Measurements from ENCODE around the genes LIMK2, RTCB and TIMP3.

GRCh38 chr22:31120157-31120496, 2.6 kb upstream of the INPP5J start:
- PRO-cap: no peak

DNA sequence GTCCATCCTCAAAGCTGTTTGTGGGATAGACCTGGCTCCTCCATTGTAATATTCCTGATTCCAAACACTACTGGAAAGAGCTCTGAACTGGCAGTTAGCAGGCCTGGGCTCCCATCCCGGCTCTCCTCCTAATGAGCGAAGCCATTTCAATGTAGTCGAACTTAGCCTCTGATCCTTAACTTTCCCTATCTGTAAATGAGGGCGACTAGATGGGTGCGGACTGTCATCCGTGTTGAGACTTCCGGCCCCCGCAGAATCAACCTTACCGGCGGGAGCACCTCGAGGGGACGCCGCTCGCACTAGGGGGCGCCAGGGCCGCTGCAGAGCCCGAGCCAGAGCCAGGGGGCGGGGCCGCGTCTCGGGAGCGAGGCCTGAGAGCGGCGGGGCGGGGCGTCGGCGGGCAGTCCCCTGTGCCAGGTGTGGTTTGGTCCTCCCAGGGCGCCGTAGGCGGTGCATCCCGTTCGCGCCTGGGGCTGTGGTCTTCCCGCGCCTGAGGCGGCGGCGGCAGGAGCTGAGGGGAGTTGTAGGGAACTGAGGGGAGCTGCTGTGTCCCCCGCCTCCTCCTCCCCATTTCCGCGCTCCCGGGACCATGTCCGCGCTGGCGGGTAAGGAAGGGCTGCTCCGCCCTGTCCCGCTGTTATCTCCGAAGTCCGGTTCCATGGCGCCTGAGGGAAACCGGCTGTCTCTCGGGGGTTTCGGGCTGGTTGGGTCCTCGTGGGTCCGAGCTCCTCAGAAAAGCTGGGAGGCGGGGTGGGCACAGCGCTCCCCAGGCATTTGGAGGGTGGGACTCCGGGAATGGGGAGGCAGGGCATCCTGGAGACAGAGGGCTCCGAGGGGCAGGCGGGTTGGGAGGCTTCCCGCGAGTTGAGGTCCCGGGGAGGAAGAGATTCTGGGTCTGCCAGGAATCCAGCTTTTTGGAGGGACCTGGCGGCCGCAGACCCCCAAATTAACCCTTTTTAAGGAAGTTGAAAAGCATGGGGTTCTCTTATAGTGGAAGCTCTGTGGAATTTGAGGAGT, at the start of gene LIMK2:
TSS of gene LIMK2 (plus strand) at position 479 of the 1,017 bp plus-strand sequence.
- PRO-cap: bidirectional peak, plus-strand start at position 479 of the sequence, minus-strand start at position 258 of the sequence

GRCh38 chr22:31292097-31292249, 315 bp downstream of the PIK3IP1 start:
- PRO-cap: no peak

DNA sequence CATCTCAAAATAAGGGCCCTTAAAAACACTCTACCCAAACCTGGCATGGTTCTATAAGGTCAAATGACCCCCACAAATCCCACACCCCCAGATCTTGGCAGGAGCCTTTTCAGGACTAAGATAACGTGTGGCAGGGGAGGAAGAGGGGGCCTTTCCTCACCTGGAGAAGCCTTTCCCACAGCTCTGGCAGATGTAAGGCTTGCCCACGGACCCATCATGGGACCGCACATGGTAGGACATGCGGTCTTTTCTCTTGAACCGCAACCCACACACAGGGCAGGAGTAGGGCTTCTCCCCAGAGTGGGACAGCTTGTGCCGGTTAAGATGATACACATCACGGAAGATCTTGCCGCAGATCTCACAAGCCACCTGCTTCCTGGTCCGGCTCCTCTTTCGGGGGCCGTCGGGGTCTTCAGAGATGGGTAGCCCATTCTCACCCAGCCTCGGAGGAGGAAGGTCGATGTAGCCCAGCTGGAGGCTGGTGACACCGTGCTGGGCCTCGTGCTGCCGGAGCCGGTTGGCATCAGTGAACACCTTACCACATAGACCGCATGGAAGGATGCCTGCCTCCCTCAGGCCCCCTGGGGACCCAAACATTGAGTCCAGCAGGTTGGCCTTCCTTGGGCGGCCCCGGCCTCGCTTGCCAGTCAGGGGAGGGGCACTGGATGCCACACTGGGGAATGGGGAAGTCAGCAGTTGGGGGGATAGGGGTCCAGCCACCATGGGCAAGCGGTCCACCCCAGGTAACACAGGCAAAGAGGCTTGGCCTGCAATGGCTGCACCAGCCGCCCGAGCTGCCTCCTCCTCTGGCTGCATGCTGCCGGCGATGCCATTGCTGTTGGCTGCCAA, 1.8 kb downstream of the PATZ1 start:
- PRO-cap: unidirectional peak, plus-strand start at position 430 of the sequence

- PRO-cap: no peak
Observed at GRCh38 chr22:31629003-31629903, 32.8 kb downstream of the PISD start.

DNA sequence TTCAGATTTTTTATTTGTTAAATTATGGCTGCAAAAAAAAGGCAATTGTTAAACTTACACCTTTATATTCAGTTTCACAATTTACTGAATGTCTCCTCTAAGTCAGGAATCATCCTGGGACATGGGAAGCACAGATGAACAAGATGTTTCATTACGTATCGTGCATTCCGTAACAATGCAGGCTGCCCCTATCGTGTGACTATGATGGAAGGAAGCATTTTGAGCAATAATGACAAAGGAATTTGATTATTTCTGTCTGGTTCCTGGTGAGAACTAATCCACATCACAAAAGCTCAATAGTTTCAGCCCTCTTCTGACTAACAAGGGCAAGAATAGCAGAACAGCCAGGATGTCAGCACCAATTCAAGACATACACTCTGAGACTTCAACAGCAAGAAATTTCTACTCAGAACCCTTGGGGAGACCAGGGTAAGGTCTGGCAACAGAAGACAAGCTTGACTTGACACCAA, 14.5 kb downstream of the PISD start:
- PRO-cap: no peak

GRCh38 chr22:31748443-31749168, 1.3 kb downstream of the PRR14L start:
- PRO-cap: unidirectional peak, plus-strand start at chr22:31748980

GRCh38 chr22:31813150-31813753, 59.4 kb downstream of the DEPDC5 start:
- PRO-cap: no peak

DNA sequence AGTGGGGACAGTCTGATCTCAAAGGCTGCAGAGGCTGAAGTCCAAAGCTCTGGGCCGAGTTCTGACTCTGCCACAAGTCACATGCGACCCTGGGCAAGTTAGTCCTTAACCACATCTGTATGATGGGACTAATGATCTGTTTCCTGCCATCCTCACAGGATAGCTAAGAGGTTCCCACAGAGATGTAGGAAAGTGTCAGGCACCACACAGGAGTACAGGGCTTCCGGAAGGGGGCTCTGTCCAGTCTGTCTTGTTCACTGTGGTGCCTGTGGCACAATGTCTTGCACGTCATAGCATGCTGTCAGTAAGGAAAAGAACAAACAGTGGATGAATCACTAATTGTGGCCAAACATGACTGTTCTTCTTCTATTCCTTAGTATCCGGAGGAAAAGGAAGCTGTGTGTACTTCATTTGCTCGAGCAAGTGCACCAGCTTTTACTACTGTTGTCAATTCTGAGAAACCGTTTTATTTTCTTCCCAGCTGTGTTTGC, 73.5 kb upstream of the YWHAH start:
- PRO-cap: no peak

- PRO-cap: no peak
Observed at GRCh38 chr22:31946067-31946787, 1.9 kb downstream of the YWHAH start.

DNA sequence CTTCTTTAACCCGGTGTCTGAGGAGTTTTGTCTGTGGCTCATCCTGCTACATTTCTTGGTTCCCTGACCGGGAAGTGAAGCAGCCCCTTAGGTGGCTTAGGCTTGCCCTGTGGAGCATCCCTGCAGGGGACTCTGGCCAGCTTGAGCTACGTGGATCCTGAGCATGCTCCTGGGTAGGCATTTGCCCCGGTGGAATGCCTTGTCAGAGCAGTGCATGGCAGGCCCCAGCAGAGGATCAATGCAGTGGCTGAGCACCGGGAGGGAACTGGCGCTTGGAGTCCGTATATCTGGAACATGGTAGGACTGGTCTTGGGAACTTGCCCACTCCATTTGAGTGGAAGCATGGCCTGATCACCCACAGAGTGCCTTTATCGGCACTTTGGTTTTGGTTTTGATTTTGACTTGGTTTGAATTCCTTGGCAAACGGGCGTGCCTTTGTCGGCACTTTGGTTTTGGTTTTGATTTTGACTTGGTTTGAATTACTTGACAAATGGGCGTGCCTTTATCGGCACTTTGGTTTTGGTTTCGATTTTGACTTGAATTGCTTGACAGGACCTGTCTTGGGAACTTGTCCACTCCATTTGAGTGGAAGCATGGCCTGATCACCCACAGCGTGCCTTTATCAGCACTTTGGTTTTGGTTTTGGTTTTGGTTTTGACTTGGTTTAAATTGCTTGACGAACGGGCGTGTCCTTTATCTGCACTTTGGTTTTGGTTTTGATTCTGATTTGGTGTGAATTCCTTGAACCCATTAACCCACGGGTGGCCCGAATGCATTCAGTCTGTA, 21.3 kb downstream of the C22orf42 start:
- PRO-cap: bidirectional peak, plus-strand start at position 528 of the sequence, minus-strand start at position 381 of the sequence

DNA sequence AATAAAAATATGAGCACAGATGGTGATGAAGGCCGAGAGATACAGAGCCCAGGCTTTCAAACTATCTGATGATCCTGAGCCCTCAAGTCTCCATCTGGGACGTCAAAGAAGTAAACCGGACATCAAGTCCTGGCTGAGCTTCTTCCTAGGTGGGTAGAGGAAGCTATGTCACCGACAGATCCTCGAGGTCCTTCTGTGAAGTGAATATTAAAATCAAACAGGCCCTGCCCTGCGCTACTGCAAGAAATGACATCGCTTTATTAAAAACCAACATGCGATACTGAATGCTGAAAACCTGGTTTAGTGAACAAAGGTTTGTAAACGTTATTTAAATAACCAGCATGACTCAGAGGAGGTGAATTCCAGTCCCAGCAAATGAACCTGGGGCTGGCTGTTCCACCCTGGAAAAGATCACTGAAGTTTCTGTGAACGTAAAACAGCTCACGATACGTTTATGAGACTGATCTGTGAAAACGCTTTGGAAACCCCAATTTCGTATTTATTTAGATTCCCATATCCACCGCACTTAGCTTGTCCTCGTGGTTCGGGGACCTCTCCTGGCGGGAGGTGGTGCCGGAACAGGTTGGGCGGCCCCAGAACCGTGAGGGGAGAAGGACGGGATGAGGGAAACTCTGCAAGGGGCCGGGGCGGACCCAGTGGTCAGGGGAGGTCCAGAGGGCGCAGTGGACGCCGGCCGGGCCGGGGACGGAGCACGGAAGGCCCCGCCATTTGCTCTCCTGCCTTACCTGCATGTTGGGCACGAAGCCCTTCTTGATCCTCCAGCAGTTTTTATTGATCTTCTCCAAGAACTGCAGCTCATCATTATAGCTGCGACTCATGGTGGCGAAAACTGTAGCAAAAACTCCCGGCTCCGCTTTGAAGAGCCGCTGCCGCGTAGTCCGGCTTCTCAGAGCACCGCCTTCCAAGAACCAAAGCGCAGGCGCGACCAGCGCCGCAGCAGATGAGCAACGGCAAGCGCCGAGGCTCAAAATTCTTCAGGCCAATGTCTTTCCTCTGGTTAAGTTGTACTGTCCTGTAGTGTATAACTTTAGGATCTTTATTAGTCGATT, at the start of gene RTCB:
TSS of gene RTCB (minus strand) at position 930 of the 1,070 bp plus-strand sequence.
- PRO-cap: unidirectional peak, plus-strand start at position 327 of the sequence; bidirectional peak, plus-strand start at position 960 of the sequence, minus-strand start at position 896 of the sequence

DNA sequence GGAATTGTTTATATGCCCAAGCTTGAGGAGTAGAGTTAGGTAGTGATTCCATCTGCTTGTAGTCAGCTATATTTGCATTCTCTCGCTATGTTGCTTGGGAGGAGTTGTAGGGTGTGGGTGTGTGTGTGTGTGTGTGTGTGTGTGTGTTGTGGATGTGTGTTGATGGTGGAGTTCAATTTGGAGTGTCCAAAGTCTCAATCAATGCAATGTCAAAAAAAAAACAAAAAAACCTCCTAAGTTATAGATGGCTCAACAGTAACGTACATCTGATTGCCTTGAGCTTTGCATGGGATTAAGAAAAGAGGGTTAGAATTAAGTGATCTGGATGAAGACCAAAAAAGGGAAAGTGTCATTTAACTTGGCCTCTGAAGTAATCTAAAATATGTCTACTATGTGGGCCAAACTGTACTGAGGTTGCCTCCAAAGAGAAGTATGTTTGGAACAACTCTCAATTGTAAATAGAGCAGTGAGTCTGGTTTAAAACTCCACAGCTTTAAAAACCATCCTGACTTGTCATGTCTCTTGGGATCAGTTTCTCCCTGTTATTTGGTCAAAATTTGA, 11.5 kb upstream of the RTCB start:
- PRO-cap: no peak

GRCh38 chr22:32476716-32477369, 2.2 kb downstream of the FBXO7 start:
- PRO-cap: no peak

- PRO-cap: no peak
Observed at GRCh38 chr22:32478862-32479335, 4.3 kb downstream of the FBXO7 start.

- PRO-cap: no peak
Observed at GRCh38 chr22:32533601-32534289, 59.1 kb downstream of the FBXO7 start.

DNA sequence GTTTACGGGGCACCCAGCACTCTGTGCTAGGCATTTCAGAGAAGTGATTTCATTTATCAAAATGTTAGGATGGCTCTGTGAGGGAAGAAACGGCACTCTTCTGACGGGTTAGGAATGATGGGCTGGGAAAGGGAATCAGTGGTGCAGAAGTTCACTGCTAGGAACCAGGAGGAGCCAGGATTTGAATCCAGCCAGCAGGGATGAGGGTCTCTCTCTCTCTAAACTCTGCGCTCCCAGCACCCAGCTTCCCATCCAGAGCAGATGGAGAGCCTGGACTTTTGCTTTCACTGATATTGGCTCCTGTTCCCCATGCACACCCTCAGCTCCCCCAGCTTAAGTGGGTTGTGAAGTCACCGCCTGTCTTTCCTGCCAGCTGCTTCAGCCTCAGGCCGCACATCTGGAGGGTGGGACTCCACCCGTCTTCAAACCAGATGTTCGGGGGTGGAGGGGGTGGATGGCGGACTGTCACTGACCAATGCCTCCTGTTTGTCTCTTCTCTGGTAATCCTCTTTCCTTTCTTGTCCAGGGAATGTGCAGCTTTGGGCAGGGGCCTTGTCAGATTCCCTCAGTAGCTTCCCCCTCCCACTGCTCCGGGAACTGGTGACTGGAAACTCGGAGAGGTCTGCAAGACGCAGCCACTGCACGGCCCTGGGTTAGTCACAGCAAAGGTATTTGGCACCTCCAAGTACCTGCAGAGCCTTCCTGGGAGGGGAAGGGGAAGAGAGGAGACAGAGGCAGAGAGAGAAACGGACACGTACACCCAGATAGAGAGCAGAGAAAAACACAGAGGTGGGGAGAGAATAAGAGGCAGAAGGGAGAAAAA, 56.3 kb upstream of the TIMP3 start:
- PRO-cap: no peak

DNA sequence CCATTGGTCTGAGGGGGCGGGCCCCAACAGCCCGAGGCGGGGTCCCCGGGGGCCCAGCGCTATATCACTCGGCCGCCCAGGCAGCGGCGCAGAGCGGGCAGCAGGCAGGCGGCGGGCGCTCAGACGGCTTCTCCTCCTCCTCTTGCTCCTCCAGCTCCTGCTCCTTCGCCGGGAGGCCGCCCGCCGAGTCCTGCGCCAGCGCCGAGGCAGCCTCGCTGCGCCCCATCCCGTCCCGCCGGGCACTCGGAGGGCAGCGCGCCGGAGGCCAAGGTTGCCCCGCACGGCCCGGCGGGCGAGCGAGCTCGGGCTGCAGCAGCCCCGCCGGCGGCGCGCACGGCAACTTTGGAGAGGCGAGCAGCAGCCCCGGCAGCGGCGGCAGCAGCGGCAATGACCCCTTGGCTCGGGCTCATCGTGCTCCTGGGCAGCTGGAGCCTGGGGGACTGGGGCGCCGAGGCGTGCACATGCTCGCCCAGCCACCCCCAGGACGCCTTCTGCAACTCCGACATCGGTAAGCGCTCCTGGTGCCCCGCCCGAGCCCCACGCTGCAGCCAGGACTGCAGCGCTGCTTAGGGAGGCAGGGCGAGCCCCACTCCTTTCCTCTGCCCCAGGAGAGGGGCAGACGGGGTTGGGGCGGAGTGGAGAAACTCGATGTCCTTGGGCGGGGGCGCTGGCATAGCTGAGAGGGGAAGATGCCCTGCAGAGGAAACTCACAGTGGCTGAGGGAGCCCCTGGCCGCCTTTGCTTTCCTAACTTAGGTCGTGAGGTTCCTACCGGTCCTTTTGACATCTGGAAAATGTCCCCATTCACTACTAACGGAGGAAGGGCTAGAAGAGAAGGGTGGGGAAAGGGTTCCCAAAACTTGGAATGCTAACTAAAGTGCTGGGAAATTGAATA, at the start of gene TIMP3:
TSS of gene TIMP3 (plus strand) at position 91 of the 894 bp plus-strand sequence.
- PRO-cap: unidirectional peak, plus-strand start at position 91 of the sequence

- PRO-cap: no peak
Observed at GRCh38 chr22:32804473-32805227, 3.1 kb downstream of the TIMP3 start.

- PRO-cap: no peak
Observed at GRCh38 chr22:32808118-32808564, 6.6 kb downstream of the TIMP3 start.

All from REH cell (cell line).